ENCODE measurements around the genes TMEM17 and EHBP1.

- PRO-cap = no peak
These were observed 3.4 kb downstream of the RPS27A start for GRCh38 chr2:55235895-55236313.

- PRO-cap = no peak
These were observed 4.2 kb downstream of the RPS27A start for GRCh38 chr2:55236314-55237488.

GRCh38 chr2:55420957-55421234 lies 1.2 kb upstream of the CCDC88A start:
- PRO-cap = unidirectional peak, minus-strand start at chr2:55421070

DNA sequence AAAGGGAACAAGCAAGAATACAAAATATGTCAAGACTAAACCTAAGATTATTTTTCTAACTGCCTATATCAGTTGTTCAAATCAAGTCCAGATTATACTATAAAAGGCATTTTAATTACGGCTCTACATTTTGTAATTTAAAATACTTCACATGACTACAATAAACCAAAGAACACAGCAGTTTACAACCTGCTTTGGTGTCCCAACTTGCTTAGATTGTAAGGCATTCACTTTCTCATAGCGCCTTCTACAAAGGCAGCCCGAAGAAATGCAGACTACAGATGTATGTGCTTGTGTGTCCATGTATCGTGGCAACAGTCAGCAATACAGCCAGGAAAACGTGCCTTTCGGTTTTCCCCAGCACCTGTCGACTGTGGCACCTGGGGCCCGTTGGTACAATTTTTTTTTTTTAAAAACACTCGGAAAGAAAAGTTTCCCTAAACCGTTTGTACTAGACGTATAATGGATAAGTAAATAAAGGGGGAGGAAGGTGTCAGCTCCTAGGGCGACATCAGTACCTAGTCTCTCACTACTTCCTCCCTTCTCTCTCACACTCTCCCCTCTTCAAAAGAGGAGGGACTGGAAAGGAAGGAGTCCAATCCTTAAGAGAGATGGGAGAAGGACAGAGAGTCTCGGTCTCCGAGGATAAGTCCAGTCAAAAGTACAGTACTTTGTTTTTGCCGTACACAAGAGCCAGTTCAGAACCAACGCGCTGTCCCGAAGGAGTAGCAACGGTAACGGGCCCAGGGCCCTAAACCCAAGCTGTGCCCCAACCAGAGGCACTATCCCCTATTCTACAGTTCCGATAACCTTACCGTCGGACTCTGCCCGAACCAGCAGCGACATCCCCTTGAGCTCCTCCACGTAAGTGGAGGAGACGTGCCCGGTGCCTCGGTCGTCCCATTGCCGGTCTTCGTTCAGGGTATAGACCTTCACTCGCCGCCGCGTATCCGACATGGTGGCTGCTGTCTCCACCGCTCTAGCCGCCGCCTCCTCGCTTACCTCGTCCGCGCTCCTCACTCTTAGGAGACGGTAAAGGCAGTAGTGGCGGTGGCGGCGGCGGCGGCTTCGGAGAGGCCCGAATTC lies 750 bp downstream of the PPP4R3B start:
- PRO-cap = no peak

DNA sequence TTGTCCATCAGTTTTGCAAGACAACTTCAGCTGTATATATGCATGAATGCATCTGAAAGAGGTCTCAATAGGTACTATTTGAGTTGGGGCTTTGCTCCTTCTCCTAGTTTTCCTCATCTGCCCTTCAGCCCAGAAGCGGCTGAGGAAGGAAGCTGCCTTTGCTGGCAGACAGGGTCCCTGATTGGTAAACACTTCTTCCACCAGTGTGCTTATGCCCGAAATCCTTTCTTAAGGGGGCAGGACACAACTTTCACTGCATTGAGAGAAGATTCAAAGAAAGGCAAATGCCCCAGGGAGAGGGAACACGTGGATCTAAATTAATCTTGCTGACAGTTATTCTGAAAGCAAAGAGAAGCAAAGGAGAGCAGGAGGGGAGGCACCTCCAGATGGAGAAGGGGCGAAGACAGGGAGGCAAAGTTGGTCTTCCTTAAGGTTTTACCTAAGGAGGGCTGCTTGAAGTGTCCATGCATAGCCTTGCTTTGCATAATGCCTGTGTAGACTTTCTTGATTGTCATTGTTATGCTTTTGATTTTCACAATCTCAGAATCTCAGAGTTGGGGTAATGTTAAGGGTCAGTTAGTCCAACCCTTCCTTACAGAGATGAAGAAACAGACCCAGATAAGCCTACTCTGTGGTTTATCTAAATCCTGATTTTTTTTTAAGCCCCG lies 92.2 kb upstream of the EFEMP1 start:
- PRO-cap = no peak

DNA sequence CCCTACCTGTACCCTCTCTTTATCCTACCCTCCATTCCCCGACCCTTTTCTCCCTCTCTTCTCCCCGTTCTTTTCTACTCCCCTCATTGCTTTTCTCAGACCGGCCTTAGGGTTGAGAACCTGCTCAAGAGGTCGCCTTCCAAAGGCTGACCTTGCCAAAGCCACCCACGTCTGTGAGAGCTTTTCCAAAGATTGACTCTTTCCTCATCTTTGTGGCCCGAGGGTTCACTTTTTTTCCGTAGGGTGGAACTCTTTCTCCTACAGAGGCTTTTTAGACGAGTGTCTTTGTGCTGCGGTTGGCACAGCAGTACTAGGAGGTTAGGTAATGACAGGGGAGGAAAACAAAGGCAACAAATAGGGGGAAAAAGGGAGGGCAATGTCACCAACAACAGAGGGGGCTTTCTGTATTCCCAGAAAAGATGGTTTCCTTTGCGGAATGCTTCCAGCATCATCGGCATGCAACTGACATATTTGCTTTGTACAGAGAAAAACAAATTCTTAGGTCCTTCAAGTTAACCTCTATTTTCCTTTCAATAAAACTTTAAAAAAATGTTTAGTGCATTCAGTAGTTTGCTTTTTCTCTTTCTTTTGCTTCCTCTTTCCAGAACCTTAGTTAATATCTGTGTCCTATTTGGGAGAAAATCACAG lies 188.0 kb upstream of the FANCL start:
- PRO-cap = no peak

DNA sequence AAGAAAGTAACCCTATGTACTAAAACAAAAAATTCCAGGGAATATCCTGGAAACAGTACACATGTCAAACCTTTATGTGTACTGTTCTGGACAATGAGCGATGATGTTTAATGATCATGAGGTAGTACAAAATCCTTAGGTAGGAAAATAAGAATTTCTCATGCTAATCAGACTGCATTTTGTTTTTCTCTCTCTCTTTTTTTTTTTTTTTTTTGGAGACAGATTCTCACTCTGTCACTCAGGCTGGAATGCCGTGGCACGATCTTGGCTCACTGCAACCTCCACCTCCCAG lies 233.1 kb upstream of the FANCL start:
- PRO-cap = no peak

GRCh38 chr2:60417545-60418019 lies 135.9 kb downstream of the BCL11A start:
- PRO-cap = no peak

DNA sequence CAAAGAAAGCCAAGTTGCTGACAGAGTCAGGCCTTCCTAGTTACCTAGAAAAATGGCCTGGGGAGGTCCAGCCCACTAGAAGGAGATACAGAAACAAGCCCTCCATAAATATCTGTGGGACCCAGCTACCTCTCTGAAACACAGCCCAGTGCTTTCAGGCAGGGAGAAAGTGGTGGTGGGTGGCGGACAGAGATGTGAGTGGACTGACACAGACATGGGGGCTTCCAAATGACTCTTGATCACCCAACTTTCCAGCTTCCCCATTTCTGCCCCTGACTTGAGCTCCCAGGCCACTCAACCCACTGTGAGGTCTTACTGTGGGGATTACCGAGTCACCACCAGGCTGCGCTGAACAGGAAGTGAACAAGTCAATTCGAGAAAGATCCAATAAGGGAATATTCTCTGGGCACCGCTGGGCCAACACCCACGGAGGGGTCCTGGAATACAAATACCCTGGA lies 37.9 kb downstream of the BCL11A start:
- PRO-cap = bidirectional peak, plus-strand start at position 390 of the sequence, minus-strand start at position 304 of the sequence

DNA sequence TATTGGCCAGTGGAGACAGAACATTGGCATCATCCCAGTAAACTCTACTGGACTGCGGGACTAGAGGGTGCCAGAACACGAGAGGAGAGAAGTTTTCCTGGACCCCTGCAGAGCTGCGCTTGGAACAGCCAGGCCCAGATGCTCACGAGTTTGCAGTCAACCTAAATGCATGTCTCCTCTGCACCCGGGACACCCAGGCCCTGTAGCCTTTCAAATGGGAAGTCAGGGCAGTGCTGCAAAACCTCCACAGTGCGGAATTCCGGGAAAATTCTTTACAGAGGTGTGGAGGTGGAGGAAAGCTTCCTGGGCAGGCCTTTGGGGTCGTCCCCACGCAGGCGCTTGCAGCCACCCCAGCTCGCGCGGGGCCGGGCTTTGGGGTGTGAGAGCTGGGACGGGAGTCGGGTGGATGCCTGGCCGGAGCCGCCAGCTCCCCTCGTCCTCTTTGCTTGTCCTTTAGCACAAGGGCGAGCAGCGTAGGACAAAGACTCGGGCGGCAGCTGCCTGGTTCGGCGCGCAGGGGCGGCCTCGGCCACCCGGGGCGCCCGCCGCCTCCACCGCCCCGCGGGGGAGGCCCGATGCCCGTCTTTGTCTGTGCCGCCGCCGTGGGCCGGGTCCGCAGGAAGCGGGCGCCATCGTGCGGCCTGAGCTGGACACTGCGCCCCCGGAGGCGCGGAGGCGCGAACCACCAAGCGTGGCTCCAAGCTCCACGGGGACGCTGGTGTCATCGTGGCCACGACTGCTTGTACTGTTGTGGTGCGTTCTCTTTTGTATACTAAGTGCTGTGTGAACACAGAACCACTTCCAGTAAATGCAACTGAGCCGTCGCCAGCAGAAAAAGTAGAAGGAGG lies 28.1 kb upstream of the BCL11A start:
- PRO-cap = no peak

DNA sequence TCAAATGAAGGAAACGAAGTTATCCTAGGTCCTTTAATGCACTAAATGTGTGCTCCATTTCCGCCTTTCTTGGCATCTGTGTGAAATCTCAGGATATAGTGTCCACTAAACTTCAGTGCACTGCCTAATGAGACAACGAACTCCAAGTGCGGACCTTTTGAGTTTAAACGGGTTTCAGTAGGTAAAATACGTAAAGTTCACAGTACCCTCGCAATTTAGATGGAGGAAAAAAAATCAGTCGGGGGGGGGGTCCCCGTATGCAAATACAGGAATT lies 740 bp upstream of the REL start:
- PRO-cap = no peak

GRCh38 chr2:60899525-60899856 lies 18.1 kb downstream of the REL start:
- PRO-cap = bidirectional peak, plus-strand start at chr2:60899752, minus-strand start at chr2:60899647

GRCh38 chr2:61005981-61006239 lies 11.6 kb upstream of the PEX13 start:
- PRO-cap = no peak

- PRO-cap = unidirectional peak, minus-strand start at chr2:61531109
These were observed 7.0 kb downstream of the XPO1 start for GRCh38 chr2:61530825-61531887.

GRCh38 chr2:61539162-61539636 lies 1.0 kb upstream of the XPO1 start:
- PRO-cap = unidirectional peak, minus-strand start at chr2:61539366

DNA sequence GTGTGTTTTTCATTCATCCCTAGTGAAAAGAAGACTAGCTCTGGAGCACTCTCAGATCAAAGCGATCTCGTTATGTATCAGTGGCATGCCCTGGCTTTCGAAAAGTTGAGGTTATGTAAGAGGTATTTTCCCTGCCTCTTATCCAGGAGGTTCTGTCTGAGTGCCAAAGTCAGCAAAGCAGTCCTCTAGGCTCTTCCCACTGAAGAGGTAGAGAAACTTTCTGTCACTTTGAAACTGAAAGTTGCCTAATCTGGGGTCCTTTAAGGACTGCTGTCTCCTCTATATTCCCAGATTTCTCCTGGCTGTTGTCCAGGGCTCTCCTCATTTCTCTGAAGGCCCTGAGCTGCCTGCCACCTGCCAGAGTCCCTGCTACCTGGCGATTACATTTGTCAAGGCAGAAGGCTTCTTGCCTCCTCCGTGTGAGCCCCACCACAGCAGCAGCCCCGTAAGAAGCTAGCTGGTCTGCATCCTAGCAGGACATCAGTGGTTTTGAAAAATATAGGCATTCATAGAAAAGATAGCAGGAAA lies 96.3 kb downstream of the B3GNT2 start:
- PRO-cap = no peak

- PRO-cap = no peak
These were observed 64.4 kb downstream of the TMEM17 start for GRCh38 chr2:62441286-62442275.

DNA sequence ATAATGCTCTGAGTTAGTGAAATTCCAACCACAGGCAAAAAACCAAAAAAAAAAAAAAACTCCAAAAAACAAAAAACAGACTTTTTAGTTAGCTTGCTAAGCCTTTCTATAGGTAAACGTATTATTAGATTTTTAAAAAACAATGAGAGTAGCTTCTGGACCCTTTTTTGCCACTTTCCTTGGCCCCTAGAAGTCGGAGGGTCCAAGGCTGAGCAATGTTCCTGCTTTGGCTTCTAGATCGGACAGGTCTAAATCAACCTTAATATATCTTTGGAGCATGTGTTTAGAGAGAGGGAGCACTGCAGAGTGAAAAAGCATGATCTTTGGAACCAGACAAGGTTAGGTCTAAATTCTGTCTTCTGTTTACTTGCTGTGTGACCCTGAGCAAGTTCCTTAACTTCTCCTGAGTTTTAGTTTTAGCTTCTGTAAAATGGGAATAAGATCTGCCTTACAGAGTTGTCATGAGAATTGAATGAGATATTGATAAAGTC lies 14.1 kb downstream of the TMEM17 start:
- PRO-cap = no peak

DNA sequence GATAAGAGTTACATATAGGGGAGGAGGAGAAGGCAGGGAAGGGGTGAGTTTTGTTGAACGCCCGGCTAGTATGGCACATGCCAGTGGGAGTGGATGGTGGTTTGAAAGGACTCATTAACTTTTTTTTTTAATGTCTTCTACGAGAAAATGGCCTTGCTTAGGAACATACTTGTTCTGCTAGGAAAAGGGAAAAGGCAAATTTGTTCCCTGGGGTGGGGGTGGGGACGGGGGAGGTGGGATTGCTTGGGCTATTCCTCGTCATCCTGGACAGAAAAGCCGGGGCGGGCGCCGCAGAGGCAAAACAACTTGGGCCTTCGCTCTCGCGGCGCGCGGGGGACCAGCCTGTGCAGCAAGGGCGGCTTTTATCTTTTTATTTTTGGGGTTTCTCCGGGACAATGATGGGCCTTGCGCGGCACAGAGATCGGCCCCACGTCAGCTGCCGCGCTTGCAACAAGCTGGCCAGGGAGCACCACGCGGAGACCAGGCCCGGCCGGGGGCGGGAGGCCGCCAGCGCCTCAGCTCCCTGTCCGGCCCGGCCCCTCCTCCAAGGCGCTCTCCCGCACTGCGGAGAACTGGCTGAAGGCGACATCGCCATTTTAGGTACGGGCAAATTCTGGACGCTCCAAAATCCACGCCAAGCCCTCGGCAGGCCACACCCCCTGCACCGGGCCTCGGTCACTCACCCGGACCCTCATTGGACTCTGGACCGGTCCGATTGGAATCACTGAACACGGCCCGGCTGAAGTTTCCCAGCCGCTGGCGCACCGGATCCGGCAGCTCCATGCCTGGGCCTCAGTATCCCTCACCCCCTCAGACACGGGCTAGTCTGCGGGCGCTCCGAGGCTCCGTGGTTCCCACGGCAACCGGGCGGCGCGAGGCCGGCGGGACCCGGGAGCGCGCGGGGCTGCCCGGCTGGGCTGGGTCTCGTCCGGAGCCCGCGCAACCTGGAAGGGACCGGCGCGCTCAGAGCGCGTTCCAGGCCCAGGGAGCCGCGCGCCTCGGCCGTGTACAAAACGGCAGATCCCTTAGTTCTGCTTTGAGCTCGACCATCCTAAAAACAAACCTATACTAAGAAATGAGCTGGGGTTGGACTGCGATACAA lies at the start of gene TMEM17:
TMEM17 (minus strand) TSS at position 849 of the 1,102 bp plus-strand sequence.
- PRO-cap = bidirectional peak, plus-strand start at position 704 of the sequence, minus-strand start at position 441 of the sequence; unidirectional peak, plus-strand start at position 931 of the sequence; unidirectional peak, plus-strand start at position 966 of the sequence

GRCh38 chr2:62705117-62706077 lies at the start of gene EHBP1:
Gene EHBP1, plus strand, starts transcription at chr2:62705713.
- PRO-cap = unidirectional peak, plus-strand start at chr2:62705207; bidirectional peak, plus-strand start at chr2:62705532, minus-strand start at chr2:62705301; bidirectional peak, plus-strand start at chr2:62705707, minus-strand start at chr2:62705548

Measured in pulmonary lymph node (tissue), 1 donor.